Tongue (tissue), 2 donors: ENCODE measurements around the genes CELF6 and ARIH1.

DNA sequence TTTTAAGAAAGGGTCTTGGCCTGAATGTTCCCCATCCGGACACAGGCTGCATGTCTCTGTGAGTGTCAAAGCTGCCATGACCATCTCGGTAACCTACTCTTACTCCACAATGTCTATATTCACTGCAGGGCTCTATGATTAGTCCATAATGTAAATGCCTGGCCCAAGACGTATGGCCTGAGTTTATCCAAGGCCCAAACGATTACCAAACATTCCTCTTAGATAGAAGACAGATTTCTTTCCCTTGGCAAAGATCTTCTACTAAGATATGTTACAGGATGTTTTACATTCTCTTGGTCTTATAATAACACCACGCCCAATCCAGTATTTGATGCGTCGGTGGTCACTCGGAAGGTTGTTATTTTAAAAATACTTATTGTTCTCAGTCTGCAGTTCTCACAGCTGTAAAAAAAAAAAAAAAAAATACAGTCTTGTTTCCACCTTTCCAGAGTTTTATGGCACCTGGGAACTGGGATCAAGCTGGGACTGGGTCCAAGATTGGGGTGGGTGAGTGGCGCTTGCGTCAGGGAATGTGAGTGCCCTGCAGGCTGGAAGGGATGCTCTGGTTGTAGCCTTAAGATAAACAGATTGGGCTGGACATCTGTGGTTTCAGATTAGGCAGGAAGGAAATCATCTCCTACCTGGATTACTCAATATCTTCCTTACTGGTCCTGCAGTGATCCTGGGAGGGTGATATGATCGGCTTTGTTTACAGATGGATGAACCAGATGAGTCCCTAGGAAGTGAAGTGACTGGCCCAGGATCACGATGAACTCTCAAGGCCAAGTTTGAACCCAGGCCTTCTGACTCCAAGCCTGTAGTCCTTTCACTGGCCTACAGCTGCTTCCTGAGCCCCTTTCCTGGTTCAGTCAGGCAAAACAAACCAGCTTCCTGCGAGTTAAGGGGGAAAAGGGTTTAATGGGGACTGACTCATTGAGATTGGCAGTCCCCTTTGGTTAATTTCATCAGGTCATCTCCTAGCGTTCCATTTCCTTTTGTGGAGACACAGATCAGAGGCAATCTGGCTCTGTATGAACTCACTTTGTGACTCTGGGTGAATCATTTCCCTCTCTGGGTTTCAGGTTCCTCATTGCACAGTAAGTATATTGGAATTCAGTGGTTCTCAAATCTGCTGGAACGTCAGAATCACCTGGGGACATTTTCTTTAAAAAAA is 179.6 kb downstream of the THSD4 start:
- RAMPAGE, long total RNA = no peak

- RAMPAGE, long total RNA = no peak
Measured at GRCh38 chr15:71328865-71329420, 213.7 kb downstream of the THSD4 start.

DNA sequence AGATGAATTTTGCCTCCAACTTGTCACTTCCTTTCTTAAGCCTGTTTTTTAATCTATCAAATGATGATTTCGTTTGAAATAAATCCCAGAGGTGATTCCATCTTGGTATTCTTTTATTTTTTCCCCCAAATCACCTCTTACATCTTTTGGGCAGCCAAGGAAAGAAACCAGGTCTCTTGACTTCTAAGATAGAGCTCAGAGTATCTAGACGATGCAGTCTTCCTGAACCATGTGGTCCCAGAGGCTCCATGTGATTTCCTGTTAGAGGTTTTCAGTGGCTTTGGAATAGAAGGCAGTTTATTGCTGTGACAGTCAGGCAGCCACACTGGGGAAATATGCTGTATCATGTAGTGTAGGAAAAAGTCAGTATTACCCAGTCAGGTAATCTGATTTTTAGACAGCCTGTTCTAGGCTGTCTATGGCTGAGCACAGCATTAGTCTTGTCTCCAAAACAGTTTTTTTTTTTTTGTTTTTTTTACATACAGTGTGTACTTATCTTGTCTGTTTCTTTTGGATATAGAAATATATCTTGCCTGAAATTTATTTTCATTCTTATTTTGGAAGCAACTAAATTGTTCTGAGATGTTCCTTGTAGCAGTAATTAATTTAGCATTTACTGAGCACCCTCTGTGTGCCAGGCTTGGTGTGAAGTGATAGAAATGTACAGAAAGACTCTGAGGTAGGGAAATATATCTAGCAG is 294.3 kb downstream of the THSD4 start:
- RAMPAGE, long total RNA = no peak

DNA sequence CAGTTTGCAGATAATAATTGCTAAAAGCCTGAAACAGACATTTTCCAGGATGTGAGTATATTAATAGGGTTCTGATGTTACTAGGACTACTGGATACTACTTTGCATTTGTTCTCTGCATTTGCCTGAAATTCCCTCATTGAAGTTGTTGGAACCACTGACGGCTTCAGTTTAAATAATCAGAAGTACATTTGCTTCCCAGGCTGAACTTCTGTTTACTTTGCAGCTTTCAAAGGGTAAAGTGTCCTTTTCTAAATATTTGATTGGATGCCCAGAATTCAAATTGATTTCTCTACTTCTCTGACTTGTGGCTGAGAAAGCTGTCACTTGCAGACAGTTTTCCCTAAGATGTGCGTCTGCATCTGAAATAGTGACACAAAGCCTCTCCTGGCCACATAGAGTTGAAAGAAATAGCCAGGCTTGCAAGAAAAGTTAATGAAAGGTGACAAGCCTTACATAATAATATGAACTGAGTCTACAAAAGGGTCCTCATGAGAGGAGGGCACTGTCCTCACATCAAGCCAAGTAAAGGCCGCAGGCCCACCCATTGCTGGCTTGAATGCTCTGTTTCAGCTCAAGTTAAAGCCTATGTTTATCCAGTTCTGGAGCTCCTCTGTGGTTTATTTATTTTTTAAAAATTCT is 299.6 kb downstream of the THSD4 start:
- RAMPAGE, long total RNA = no peak

DNA sequence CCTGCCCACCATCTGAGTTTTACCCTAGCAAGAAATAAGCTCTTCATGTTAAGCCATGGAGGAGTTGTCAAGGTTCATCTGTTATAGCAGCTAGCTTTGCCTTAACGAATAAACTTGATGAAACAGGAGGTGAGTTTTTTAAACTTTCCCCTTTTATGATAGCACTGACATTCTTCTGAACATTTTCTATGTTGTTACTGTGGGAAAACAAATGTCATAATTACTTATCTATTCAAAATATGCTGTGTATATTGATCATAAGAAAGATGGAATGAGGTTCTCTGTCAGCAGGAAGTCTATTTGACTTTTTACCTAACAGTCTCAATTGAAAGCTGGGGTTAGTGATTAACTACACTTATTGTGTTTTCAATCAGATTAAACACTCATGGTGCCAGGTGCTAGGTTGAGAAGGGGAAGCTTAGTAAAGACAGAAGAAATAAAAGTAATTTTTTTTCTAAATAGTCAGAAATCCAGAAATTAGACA is 281.1 kb upstream of the NR2E3 start:
- RAMPAGE, long total RNA = no peak

DNA sequence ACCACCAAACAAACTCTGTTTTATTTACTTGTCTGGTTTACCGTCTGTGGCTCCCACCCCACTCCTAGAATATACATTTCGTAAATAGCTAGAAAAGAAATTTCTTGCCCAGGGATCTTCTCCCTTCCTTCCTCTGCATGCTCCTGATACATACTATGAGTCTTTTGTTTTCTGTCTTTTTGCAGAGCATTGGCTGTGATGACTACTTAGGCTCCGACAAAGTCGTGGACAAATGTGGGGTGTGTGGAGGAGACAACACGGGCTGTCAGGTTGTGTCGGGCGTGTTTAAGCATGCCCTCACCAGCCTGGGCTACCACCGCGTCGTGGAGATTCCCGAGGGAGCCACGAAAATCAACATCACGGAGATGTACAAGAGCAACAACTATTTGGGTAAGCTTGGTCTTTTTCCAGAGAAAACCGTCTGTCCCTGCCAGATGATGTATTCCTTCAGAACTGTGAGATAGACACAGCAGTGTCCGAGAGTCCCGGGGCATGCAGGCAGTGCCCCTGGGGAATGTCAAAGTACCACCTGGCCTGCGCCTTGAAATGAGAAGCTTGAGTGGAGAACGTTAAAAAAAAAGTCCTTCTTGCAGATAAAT is 149.9 kb upstream of the NR2E3 start:
- RAMPAGE, long total RNA = no peak

DNA sequence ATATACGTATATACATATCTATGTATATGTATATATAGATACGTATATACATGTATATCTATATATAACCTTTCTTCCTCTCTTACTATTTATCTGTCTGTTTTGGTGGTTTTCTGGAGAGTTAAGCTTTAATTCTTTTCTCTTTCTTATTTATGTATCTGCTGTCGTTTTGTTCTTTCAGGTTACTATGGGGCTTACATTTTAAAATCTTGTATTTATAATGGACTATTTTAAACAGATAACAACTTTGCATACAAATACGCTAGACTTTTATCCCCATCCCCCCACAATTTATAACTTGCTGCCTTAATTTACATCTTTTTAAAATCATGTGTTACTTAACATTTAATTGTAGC is 115.0 kb downstream of the NR2E3 start:
- RAMPAGE, long total RNA = no peak

GRCh38 chr15:72319576-72320836 is at the start of gene CELF6:
Gene CELF6, minus strand, starts transcription at chr15:72320157.
- RAMPAGE, long total RNA = no peak

DNA sequence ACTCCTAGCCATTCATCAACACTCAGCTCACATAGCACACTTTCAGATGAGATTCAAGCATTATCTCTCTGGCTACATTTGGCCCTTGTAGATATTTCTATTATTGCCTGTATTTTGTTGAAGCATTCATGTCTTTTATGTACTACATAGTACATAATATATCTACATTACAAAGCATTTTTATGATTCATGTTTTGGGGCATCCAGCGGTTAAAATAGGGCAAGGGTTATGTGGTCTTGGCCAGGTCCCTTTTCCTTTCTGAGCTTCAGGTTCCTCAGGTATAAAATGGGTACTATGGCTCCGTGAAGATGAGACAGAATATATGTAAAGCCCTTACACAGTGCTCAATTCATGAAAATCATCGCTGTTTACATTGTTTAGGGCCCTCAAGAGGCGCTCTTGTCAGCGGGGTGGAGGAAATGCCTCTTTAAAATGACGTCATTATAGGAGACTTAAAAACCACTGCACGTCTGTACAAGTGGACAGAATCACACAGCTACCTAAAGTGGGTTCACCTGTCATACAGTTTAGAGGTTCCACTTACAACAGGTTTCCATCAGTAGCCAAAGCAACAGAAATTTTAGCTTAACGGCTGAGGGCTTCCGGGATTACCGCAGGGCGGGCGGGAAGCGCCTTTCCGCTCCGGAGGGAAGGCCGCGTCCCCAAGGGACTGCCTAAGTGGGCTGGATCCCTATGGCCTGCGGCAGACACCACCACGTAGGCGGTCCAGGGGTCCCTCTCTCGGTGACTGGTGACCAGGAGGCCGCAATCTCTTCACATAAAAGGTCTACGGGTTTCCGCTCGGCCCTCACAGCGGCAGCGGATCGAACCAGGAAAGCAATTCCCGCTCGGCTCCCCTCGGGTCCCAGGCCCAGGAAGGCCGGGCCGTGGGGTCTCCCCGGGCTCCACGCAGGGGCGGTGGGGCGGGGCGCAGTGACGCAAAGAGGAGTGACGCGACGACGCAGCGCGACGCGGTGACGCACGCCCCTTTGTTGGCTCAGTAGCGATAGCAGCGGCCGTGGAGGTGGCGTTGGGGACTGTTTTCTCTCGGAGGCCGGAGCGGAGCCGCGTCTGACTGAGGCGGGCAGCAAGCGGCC is at the start of gene ARIH1:
Gene ARIH1, plus strand, starts transcription at position 1,001 of the 1,098 bp plus-strand sequence.
- RAMPAGE, long total RNA = no peak

- RAMPAGE, long total RNA = no peak
Measured at GRCh38 chr15:72485769-72486135, 11.6 kb downstream of the ARIH1 start.

DNA sequence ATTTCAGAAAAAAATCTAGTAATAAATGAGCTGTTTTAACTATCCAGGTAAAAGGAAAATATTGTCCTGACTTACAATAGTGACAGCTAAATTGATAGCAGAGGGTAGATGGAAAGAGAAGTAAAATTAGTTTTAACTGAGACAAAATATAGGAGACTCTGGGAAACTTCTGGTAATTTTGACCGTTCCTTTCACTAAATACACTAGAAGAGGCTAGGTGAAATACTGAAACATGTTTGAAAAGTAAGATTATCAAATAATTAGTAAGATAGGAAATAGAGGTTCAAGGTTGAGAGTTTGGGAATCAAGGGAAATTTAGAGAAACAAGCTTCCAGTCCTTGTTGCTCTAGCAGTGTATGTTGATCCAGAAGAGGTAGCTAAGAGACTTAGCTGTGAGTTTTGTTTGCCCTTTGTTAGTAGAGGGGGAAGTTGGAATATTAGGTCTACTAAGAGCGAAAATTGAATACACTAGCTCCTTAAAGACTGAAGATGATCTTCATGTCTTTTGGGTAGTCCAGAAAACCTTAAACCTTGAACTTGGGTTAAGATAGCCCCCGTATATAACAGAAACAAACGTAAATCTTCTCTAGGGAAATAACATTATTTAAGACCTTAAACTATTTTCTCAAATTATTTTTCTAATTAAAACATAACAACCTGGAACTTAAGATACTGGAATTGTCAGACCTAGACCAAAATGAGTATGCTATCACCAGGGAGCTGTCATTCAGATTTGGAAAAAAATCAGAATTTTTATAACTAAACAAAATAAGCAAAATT is 56.0 kb downstream of the ARIH1 start:
- RAMPAGE, long total RNA = no peak

DNA sequence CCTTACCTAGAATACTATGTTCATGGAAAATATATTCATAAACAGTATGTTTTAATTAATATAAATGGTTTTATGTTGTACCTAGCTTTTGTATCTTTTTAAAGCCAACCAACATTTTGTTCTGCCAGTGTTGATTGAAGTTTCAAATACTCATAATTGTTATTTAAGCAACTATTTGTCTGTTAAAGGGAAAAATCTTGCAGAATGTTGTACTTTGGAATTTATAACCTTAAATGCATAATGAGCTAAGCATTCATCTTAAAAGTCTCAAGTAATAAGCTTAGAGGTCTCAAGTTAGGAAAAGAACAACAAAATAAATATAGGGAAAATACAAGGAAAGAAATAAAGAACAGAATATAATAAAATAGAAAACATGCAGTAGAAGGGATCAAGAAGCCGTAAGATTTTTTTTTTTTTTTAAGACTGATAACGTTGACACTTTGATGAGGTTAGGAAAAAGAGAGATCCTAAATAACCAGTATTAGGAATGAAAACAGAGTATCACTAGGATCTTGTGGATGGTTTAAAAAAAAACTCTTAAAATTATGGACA is 57.7 kb downstream of the ARIH1 start:
- RAMPAGE, long total RNA = no peak

GRCh38 chr15:72548044-72548499 is 73.9 kb downstream of the ARIH1 start:
- RAMPAGE, long total RNA = no peak

DNA sequence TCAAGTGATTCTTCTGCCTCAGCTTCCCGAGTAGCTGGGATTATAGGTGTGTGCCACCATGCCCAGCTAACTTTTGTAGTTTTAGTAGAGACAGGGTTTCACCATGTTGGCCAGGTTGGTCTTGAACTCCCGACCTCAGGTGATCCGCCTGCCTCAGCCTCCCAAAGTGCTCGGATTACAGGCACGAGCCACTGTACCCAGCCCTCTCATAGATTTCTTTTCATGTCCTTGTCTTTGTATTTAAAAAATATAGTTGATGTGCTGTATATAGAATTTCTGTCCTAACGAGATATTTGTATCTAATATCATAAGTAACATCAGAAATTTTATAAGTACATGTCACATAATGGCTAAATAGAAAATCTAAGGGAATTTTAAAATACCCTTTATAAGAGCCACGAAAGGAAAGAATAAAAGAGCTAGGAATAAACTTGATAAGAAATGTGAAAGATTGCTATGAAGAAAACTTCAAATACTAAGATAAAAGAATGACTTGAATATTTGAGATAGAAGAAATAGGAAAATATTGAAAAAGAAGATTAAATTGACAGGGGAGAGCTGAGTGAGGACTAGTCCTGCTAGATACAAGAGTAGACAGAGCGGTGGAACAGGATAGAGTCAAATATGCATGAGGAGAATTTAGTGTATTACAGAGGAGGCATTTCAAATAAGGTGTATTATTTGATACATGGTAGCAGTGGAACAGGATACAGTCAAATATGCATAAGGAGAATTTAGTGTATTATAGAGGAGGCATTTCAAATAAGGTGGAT is 76.8 kb downstream of the ARIH1 start:
- RAMPAGE, long total RNA = no peak

GRCh38 chr15:72581718-72582292 is 72.7 kb upstream of the GOLGA6B start:
- RAMPAGE, long total RNA = no peak

- RAMPAGE, long total RNA = no peak
Measured at GRCh38 chr15:72685344-72685501, 759 bp downstream of the HIGD2B start.

GRCh38 chr15:72731111-72731574 is 45.1 kb downstream of the BBS4 start:
- RAMPAGE, long total RNA = no peak

DNA sequence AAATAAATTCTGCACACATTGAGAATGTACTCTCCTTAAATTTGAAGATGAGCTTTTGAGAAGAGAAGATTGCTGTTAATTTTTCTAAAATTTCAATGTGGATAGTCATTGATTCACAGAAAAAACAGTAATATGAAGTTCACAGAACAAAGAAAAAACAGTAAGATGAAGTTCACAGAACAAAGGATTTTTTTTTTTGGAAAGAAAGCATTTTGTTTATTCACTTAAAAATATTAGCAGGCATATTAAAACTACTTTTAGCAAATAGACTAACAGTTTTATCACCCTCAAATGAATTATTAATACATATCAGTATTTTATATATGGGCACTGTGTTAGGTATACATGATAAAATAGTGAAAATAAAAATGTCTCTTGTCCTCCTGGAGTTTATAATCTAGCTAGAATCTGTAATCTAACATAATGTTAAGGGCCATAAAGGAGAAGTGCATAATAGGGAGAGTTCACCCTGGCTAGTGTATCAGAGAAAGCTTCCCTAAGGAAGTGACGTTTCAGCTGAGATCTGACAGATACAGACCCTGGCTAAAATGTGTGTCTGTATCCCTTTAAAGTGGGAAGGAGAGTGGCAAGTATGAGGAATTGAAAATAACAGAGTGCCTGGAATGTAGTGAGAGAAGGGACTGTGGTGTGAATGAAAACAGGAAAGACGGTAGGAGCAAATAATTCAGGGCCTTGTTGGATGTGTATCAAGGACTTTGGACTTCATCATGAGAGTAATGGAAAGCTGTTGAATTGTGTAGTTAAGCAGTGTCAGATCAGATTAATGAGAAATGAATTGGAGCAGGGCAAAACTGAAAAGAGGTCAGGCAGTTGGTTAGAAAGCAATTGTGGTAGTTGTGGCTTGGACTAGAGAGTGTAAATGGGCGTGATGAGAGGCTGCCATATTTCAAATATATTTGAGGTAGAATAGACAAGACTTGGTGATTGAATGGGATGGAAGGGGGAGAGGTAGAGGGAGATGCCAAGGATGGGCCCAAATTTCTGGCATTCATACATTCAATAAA is 30.4 kb downstream of the NEO1 start:
- RAMPAGE, long total RNA = no peak

DNA sequence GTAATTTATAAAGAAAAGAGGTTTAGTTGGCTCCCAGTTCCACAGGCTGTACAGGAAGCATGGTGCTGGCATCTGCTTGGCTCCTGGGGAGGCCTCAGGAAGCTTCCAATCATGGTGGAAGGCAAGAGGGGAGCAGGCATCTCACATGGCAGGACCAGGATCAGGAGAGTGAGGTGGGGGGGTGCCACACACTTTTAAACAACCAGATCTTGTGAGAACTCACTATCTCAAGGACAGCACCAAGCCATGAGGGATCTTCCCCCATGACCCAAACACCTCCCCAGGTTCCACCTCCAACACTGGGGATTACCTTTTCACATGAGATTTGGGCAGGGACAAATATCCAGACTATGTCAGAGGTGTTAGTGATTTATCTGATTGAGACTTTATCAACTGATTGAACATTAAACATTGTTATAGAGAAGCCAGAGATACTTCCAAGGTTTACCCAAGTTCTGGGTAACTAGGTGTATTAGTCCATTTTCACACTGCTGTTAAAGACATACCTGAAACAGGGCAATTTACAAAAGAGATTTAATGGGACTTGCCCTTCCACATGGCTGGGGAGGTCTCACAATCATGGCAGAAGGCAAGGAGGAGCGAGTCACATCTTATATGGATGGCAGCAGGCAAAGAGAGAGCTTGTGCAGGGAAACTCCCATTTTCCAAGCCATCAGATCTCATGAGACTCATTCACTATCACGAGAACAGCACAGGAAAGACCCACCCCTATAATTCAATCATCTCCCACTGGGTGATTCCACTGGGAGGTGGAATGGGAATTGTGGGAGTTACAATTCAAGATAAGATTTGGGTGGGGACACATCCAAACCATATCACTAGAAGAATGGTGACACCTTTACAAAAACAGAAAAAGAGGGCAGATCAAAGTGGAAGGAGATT is 129.4 kb downstream of the NEO1 start:
- RAMPAGE, long total RNA = no peak

DNA sequence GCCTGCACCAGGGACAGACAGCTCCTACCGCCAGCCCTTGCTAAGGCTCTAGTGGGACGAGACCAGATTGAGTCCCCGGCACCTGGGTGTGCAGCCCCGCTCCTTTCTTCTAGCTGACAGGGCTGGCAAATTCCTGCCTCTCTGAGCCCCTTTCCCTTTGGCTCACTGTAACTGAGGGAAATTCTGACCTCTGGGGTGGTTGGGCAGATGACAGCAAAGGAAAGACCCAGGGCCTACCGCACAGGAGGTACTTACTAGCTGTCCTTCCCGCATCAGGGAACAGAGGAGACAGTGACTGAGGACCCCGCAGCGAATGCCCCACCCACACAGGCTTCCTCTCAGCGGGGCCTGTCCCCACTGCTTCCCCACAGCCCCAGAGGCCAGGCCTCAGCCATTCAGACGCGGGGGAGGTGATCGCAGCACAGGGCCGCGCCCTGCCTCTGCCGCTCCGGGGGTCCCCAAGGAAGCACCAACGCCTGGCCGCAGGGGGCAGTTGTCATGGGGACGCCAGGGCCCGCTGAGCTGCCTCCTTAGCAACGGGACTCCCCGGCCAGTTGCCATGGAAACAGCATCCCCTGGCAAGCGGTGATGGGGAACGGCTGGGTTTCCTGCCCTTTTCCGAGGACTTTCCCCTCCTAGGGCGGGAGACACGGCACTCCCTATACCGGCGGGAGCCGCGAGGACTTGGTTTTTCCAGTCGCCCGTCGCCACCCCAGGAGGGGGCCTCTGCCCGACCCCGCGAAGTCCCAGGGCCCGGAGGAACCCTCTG is 50.1 kb downstream of the HCN4 start:
- RAMPAGE, long total RNA = no peak